ENCODE measurements around the genes OR4M2B and NDN.

DNA sequence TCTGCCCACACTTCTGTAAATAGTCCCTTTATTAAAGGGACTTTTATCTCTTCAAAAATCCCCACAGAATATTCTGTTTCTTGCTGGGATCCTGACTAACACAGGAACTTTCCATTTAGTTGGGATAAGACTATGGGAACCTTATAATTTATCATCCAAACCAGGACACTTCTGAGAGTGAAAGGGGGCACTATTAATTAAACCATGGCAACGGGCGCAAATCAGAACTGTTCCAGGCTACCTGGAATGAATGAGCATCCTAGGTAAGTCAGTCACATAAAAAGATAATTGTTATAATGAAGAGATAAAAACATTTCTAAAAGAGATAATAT lies 315.4 kb downstream of the GOLGA6L6 start:
- RRBS = no CpG with 5 or more reads among the region's 2 CpGs

DNA sequence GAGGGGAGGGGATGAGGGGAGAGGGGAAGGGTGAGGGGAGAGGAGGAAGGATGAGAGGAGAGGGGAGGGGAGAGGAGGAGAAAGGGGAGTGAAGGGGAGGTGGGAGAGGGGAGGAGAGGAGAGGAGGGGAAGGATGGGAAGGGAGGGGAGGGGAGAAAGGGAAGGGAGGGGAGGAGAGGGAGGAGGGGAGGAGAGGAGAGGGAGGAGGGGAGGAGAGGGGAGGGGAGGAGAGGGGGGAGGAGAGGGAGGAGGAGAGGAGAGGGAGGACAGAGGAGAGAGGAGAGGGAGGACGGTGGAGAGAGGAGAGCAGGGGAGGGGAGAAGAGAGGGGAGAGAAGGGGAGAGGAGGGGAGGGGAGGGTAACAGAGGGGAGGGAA lies 293.9 kb downstream of the GOLGA6L6 start:
- RRBS = no CpG with 5 or more reads among the region's 1 CpG

- RRBS = no CpG with 5 or more reads among the region's 2 CpGs
Observed at GRCh38 chr15:21637704-21638208, at the start of gene OR4M2B. Gene OR4M2B, plus strand, starts transcription at chr15:21637909.

- RRBS = 89% methylated on average over 2 of the region's 26 CpGs
Observed at GRCh38 chr15:22256449-22257161, 162.3 kb downstream of the OR4N4 start.

DNA sequence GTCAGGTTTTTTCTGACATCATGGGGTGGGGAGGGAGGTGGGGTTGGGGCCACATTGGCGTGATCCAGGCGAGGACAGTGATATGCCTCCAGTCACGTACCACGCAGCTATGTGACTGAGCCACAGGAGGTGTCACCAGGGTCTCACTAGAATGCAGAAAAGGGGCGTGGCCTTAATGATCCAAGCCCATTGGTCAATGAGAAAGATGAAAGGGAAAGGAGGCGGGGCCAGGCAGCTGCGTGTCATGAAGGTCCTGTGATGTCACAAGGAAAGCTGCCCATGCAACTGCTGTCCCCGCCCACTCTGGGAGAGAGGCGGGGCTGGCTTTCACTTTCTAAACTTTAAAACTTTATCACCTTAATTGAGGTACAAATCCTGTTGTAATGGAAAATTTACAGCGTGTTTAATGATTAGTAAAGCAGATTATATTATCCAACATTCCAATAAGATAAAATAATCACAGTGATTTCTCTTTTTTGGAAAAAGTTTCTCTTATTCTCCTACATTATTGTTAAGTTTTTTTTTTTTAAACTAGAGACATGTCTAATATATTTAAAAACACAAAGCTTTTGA lies 10.4 kb upstream of the NIPA1 start:
- RRBS = no CpG with 5 or more reads among the region's 10 CpGs

GRCh38 chr15:22869353-22870413 lies 31.2 kb downstream of the NIPA2 start:
- RRBS = no CpG with 5 or more reads among the region's 18 CpGs

DNA sequence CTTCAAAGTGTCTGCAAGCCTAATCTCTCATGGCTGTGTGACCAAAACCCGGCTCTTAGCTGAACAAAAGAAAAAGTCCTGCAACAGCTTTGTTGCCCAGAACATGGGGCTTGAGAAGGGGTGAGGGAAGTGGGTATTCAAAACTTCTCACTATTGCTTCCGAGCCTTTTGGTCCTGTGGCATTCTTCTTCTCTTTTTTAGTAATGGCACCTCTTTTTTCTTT lies 30.6 kb upstream of the GOLGA6L2 start:
- RRBS = no CpG with 5 or more reads among the region's 2 CpGs

DNA sequence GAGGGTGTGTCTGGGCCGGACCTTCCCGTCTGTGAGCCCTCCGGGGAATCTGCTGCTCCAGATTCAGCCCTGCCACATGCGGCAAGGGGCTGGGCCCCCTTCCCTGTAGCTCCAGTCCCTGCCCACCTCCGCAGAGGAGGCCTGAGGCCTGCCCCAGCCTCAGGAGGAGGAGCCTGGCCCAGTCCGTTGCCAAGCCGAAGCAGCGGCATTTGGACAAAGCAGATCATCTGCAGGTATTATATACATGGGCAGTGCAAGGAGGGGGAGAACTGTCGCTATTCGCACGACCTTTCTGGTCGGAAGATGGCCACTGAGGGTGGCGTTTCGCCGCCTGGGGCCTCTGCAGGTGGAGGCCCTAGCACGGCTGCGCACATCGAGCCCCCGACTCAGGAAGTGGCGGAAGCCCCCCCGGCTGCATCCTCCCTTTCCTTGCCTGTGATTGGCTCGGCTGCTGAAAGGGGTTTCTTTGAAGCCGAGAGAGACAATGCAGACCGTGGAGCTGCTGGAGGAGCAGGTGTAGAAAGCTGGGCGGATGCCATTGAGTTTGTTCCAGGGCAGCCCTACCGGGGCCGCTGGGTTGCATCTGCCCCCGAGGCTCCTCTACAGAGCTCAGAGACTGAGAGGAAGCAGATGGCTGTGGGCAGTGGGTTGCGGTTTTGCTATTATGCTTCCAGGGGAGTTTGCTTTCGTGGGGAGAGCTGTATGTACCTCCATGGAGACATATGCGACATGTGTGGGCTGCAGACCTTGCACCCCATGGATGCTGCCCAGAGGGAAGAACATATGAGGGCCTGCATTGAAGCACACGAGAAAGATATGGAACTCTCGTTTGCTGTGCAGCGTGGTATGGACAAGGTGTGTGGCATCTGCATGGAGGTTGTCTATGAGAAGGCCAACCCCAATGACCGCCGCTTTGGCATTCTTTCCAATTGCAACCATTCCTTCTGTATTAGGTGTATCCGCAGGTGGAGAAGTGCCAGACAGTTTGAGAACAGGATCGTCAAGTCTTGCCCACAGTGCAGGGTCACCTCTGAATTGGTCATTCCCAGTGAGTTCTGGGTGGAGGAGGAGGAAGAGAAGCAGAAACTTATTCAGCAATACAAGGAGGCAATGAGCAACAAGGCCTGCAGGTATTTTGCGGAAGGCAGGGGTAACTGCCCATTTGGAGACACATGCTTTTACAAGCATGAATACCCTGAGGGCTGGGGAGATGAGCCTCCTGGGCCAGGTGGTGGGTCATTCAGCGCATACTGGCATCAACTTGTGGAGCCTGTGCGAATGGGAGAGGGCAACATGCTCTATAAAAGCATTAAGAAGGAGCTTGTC lies 844 bp downstream of the MKRN3 start:
- RRBS = 10% methylated on average over 1 of the region's 41 CpGs

DNA sequence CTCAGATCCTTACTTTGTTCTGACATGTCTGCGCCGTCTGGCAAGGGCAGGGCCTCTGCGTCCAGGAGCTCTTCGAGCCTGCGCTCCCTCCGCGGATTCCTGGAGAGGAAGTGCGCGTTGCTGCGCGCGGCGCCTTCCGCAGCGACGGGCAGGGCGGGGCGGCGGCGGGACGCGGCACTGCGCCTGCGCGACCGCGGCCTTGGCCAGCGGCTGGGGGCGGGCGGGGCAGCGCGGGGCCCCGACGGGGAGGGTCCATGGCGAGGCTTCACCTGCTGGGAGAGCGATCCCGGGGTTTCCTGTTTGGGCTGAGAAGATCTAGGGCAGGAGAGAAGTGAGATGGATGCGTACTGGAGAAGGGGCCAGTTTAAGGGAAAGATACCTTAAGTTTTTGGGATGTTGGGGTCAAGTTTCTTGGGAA lies at the start of gene NDN:
Gene NDN (minus strand): TSS at position 114 of the 418 bp plus-strand sequence.
- RRBS = no CpG with 5 or more reads among the region's 38 CpGs

DNA sequence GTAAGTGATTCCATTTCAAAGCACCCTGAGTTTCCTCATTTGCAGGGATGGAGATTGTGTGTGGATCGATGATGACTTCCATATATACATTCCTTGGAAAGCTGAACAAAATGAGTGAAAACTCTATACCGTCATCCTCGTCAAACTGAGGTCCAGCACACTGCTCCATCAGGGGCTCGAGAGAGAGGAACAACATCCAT lies 126.3 kb downstream of the SNRPN start:
- RRBS = no CpG with 5 or more reads among the region's 4 CpGs

GRCh38 chr15:25331594-25332869 lies 106.8 kb downstream of the UBE3A start:
- RRBS = no CpG with 5 or more reads among the region's 9 CpGs

DNA sequence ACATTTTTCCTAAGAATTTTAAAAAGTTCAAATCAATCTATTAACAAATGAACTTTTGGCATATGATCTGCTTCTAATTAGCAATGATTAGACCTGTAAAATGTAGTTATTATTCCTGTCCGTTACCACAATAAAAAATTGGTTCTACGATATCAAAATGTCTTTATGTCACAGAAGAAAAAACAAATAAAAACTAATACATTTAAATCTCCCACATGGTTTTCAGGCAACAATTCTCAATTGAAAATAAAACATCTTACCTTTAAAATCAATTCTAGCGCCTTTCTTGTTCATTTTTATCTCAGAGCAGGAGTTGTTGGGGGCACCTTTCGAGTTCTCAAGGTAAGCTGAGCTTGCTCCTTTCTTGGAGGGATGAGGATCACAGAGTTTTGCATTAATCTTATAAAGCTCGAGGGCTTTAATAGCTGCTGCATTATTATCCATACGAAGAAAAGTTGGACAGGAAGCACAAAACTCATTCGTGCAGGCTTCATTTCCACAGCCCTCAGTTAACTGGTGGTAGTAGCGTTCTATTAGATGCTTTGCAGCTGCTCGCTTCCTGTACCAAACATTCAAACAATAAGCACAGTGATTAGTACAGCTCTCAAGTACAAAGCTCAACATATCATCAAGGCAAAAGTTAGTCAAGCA lies 63.5 kb downstream of the UBE3A start:
- RRBS = no CpG with 5 or more reads among the region's 9 CpGs

- RRBS = no CpG with 5 or more reads among the region's 1 CpG
Observed at GRCh38 chr15:25415170-25415704, 23.6 kb downstream of the UBE3A start.

- RRBS = no CpG with 5 or more reads among the region's 19 CpGs
Observed at GRCh38 chr15:25669737-25670811, 193.1 kb downstream of the ATP10A start.

DNA sequence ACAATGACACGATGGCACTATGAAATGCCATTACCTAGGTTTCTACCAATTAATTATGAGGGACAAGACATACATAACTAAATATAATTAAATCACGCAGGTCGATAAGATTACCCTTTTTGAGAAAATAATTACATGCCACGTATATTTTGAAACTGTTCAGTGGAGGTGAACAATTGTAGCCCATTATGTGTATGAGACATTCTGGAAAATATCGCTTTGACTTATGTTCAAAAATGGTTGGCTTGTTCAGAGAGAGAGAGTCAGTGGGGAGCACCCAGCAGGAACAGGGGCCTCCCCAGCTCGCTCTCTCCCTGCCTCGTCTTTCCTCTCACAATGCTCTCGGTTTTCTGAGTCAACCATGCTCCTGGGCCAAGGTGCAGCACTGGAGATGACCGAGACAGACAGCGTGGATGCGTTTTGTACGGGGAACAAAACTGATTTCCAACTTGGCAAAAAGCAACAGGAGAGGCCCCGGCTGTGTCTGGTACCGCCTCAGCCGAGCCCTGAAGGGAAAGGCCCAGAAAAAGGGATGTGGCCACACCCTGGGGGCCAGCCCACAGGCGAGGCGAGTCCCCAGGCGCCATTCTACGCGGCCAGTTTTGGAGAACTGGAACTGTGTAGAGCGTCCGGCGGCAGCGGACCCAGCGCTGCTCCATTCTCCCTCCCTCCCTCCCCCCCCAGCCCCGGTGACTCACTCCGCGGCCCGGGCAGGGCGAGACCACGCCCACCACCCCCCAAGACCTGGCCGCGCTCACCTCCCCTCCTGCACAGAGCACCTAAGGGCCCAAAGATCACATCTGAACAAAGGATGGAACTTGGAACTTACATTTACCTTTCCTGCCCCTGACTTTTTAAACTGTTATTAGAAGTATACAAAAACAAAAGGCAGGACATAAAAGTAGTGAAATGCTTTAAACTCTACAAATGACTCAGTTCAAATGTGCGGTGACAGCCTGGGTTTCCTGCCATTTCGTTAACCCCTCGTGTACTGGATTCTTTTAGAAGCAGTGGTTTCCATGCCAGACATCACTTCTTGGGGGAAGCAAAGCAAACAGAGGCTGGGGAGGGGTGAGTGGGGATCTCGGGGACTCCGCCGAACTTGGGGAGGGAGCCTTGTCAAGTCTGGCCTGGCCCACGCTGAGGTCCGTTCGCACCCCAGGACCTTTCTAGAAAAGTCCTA lies 12.8 kb downstream of the ATP10A start:
- RRBS = 4% methylated on average over 4 of the region's 42 CpGs

- RRBS = no CpG with 5 or more reads among the region's 1 CpG
Observed at GRCh38 chr15:27479455-27479909, 508.5 kb downstream of the GABRG3 start.

DNA sequence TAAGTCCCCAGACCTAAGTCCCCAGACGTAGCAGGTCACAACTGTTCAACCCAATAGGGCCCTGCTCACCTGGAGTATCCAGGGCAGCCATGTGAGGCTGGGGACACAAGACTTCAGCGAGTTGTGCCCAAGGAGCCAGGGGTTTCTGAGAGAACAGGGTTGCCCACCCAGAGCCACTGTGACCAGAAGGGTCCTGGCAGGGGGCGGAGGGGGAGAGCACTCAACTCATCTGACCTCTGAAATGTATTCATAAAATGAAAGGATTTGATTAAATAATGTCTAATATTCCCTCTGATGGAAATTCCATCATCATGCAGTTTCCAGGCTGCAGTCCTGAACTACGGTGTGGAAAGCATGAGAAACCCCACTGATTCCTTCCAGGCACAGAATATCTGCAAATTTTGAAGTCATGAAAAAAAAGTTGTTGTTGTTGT lies 197.3 kb downstream of the OCA2 start:
- RRBS = no CpG with 5 or more reads among the region's 4 CpGs

DNA sequence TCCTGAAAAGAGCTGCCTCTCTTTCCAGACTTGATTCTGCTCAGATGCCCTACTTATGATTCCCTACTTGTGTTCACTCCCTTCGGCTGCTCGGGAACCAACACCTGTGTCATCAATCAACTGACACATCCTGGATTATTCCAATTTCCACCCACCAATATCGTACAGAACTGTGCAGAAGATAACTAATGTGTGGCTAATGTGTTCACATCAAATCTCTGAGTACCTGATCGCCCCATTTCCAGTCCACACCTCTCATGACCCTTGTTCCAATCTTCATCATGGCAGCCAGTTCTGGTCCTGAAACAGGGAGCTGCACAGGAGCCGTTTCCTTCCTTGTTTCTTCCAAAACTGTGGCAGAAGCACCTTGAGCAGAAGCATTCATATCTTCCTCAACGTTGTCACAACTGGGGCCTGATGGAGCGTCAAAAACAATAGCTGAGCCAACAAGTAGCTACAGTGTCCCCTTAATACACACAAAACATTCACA lies 100.1 kb downstream of the HERC2 start:
- RRBS = no CpG with 5 or more reads among the region's 7 CpGs

DNA sequence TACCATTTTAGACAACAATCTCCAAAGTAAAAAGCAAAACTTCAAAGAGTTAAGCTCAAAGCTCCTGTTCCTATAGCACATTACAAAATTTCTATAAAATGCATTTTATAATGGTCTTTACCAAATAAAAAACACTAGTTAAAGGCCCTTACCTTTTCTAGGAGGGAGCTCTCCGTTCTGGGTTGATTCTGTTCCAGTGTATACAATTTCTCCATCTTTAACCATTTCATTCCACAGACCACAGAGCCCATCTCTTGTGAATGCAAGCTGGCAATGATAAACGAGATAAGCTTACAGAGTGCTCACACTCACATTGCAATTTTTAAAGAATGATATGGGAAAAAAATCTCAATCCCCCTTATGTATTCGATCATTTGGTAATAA lies 22.7 kb downstream of the HERC2 start:
- RRBS = no CpG with 5 or more reads among the region's 3 CpGs

- RRBS = no CpG with 5 or more reads among the region's 24 CpGs
Observed at GRCh38 chr15:28738261-28739104, 26.3 kb upstream of the GOLGA8M start.